Heart right ventricle (tissue), 2 donors: ENCODE measurements around a stretch of chr20.

DNA sequence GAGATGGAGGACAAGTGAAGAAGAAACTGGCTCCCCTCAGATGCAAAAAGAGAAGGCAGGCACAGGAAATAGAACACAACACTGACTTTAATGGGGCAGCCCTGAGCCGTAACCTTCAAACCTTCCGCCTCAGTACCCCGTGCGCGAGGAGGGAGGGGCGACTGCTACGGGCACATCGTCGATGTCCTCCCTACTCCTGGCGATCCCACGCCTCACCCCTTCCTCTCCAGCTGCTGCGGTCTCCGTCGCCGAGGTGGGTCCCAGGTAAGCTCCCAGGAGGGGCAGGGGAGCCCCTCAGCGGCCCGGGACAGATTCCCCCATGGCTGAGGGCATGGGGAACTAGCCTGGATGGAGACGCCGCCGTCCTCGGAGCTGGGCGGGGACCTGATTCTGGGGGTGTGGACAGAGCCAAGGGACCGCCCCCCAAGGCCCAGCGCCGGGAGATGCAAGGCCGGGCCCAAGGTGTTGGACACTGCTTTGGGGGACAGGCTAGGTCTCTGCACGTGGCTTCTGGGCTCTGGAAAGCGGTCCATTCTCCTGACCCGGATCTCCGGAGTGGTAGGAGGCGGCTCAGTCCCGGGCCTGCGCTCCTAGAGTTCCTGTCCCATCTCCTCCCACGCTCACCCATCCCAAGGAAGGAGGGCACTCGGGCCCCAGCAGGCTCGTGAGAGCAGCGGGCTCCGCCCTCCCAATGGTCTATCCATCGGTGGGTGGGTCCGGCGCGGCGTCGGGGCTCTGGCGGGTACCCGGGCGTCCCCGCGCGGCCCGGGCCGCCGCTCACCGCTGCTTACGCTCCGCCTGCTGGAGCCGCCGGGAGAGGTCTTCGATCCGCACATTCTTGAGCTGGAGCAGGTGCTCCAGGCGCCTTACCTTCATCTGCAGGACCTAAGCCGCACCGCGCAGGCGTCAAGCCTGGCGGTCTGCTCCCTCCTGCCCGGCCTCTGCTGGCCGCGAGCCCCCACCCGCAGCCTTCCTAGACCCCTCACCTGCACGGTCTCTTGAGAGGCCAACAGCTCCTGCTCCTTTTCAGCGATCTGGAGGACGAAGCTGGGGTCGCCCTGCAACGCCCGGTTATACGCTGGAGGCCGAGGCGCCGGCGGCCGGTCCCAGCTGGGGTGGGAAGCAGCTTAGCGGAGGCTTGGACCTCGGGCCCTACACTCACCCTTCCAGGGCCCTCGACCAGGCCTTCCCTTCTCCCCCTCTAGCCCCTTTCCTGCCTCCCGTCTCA, 3.4 kb downstream of the SPEF1 start:
- PRO-cap, 2 experiments = peak in 1 of 2 experiments; most common plus-strand start position 433 of the sequence (in 1); most common minus-strand start position 374 of the sequence (in 1)

DNA sequence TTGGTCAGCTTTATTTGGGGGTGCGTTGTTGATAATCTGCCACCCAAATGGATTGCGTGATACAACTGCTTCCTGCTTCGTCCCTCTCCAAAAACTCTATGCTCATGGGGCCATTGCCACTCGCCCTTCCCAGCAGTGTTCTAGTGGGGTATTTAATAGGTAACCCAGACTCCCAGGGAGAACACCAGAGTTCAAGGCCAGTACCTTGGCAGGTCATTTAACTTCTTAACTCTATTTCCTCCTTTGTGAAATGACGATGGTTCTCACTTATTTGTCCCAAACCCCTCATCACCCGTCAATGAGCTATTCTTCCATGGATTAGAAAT, 467 bp upstream of the SPEF1 start:
- PRO-cap, 2 experiments = no peak in any of the 2 experiments

- PRO-cap, 2 experiments = peak in 1 of 2 experiments; most common plus-strand start chr20:3785888 (in 1)
Observed at GRCh38 chr20:3785766-3785974, 870 bp downstream of the CENPB start.

DNA sequence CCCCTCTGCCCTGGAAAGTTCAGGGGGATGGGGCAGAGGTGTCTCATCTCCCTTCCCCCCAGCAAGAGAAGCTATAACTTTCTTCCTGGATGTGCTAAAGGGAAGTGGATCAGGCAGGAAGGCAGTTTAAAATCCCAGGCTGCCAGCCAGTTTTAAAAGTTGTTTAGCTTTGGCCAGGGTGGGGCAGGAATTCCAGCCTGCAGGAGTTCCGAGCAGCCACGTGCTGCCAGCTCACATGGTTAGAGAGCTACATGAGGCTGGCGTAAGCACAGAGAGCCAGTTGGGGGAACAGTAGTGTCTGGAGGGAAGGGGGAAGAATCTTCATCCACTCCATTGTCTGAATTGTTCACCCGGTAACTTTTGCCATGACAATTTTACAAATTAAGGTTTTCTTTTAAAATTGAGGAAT, 12.0 kb downstream of the CDC25B start:
- PRO-cap, 2 experiments = peak in 2 of 2 experiments; most common plus-strand start position 275 of the sequence (in 1); most common minus-strand start position 91 of the sequence (in 1)

DNA sequence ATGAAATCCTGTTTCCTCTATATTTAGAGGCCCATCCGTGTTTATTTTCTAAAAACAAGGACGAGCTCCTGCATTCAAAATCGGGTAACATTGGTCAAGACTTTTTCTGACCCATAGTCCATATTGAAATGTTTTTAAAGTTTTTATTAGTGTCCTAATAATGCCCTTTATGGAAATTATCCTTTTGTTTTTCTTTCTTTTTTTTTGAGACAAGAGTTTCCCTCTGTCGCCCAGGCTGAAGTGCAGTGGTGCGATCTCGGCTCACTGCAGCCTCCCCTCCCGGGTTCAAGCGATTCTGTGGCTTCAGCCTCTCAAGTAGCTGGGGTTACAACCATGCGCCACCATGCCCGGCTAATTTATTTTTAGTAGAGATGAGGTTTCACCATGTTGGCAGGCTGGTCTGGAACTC, 841 bp downstream of the AP5S1 start:
- PRO-cap, 2 experiments = peak in 1 of 2 experiments; most common minus-strand start position 287 of the sequence (in 1)

DNA sequence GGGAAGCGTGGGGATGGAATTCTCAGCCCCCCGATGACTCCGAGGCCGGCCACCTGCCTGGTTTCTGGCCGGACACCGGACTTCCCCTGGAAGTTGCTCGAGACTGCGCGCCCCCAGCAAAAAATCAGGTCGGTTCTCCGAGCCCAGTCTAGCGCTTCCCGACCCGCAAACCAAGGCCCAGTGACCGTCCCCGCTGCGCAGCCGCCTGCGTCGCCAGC, 177 bp upstream of the MAVS start:
- PRO-cap, 2 experiments = peak in 2 of 2 experiments; most common minus-strand start position 182 of the sequence (in 2)

- PRO-cap, 2 experiments = no peak in any of the 2 experiments
Observed at GRCh38 chr20:3889938-3890590, 877 bp downstream of the PANK2 start.

DNA sequence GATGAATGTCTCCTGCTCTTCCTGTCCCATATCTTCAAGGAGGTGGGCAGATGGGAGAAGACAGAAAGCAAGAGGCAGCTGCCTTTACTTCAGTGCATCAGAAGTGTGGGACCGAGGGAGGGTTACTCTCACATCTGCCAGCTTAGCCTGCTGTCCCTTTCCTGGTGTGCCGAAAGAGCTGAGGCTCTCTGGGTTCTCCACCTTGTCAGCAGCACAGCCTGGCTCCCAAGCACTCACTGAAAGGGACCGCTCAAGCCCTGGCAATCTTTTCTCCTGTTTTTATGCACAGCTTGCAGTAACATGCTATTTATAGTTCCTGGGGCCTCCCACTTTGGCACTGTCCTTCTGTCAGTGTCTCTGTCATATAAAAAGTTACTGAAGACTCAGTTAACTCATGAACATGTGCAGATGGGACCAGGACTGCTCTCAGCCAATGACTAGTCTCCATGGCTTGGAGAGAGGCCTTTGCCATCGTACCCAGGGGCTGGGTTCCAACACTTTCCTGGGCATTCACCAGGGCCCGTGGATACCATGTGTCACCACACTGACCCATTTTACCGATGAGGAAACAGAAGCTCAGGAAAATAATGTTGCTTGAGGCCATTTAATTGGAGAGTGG, 46.2 kb downstream of the PANK2 start:
- PRO-cap, 2 experiments = peak in 2 of 2 experiments; most common plus-strand start position 395 of the sequence (in 1); most common minus-strand start position 238 of the sequence (in 2)

GRCh38 chr20:4025982-4026449, 10.7 kb upstream of the RNF24 start:
- PRO-cap, 2 experiments = peak in 1 of 2 experiments; most common plus-strand start chr20:4026245 (in 1)

GRCh38 chr20:4161712-4162616, 13.3 kb downstream of the SMOX start:
- PRO-cap, 2 experiments = no peak in any of the 2 experiments

GRCh38 chr20:4585722-4585952, 100.6 kb upstream of the PRNP start:
- PRO-cap, 2 experiments = no peak in any of the 2 experiments

DNA sequence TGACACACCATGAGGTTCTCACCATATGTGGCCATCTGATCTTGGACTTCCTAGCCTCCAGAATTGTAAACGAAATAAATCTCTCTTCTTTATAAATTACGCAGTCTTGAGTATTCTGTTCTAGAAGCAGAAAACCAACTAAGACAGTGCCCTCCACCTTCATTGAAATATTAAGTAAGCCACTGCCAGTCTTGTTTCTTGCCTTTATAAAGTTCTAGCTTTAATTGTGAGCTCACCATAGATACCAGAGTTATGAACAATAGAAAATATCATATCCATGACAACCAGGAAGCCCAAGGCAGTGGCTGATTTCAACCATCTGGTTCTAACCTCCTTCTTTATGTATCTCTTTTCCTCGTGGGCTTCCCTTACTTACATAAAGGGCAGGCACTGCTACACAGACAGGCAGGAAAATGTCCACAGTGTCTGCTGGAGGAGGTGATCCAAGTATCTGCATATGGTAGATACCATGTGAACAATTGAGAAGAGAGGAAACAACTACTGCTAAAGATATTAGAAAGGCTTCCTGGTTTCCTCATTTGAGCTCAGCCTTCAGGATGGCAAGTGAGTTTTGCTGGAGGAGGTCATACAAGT, 29.8 kb upstream of the PRNP start:
- PRO-cap, 2 experiments = no peak in any of the 2 experiments

- PRO-cap, 2 experiments = no peak in any of the 2 experiments
Observed at GRCh38 chr20:4697344-4698312, 11.4 kb downstream of the PRNP start.

GRCh38 chr20:4698985-4700245, 13.2 kb downstream of the PRNP start:
- PRO-cap, 2 experiments = no peak in any of the 2 experiments

DNA sequence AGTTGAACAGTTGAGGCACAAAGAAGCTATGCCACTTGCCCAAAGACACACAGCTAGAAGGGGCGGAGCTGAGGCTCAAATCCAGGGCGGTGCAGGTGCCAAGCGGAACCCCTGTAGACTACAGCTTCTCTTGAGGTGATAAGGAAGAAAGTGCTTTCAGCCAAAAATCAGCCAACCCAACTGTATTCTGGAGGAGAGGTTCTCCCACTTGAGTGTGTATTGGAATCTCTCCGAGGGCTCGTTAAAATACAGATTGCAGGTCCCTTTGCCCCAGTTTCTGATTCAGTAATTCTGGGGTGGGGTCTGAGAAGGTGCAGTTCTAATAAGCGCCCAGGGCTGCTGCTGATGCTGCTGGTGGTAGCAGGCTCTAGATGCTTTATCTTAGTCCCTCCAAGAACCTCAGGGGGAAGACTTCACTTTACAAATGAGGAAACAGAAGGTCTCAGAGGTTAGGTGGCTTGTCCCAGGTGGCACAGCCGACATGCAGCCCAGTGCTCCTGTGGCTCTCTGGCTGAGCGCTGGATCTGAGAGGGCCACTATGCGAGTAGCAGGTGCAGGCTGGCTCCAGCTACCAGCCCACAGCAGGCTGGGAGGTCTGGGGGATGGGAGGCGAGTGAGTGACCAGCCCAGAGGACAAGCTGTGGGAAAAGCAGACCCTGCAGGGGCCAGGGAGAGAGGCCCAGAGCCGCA, 10.9 kb downstream of the RASSF2 start:
- PRO-cap, 2 experiments = no peak in any of the 2 experiments

GRCh38 chr20:4869389-4870224, 46.2 kb upstream of the RASSF2 start:
- PRO-cap, 2 experiments = no peak in any of the 2 experiments

GRCh38 chr20:4947922-4948445, 53.3 kb downstream of the SLC23A2 start:
- PRO-cap, 2 experiments = no peak in any of the 2 experiments

DNA sequence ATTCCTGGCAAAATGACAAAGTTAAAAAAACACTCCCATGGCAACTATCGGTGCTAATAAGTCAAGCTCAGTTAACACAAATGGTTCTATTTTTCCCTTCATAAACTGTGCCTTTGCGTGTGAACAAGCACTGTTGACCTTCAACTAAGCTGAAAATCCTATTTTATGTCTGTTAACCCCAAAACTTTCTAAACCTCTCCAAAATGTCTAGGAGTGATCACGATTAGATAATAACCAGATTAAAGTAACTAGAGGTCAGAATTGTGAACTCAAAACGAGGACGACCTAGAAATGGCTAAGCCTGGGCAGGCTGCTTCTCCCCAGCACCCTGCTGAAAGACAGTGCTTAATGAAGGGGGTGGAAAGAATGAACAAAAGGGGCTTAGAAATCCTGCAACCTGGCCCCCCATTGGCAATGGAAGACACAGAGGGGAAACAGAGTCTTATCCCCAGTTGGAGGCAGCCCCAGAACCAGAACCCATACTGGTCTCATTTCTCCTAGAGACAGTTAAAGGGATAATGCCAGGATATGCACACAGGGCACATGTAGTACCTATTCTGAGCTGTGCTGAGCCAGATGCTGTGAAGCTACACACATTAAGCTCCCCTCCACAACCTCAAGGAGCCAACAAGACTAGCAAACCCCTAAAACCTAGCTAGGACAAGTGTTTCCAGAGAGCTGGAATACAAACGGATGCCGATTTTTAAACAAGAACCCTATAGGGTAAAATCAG, 23.0 kb downstream of the SLC23A2 start:
- PRO-cap, 2 experiments = no peak in any of the 2 experiments

- PRO-cap, 2 experiments = no peak in any of the 2 experiments
Observed at GRCh38 chr20:5056831-5057312, 55.6 kb upstream of the SLC23A2 start.

DNA sequence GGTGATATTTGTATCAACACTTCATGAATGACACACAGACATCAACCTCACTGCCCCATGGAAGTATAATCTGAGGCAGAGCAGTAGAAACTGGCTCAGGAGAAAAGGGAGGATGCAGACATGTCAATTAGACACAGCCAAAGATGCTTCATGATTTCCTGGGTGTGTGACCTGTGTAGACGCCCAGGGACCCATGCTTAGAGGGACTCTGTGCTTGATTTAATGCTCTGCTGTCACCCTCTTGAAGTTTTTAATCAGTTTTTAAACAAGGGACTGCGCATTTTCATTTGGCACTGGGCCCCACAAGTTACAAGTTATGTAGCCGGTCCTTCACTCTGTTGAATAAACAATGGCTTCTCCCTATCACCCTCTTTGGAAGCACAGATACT, 34.9 kb downstream of the TMEM230 start:
- PRO-cap, 2 experiments = no peak in any of the 2 experiments